Skeletal muscle satellite cell (primary cell): ENCODE results near the gene DEFB110.

DNA sequence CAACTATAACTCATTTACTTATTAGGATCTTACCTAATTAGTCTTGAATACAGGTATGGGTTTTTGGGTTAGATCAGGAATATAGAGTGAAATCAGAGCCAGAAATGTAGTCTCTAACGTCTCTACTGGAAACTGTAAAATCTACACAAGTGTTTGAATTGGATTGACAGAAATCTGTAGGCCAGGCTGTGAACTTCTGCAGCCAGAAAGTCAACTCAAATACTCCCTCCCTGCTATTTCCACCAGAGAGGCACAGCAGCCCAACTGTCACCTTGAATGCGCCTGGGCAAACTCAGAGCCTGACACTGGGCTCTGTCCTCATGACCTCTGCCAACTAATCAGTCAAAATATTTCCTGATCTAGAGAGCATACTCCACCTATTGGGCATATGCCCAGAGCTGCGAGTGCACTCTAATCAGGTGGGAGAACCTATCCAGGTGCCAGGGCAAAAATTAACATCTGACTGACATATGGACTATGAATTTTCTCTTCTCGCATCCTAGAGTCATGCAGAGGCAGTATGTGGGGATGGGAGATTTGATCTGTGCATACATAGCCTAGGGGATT is 406.4 kb upstream of the RUNX2 start:
- CAGE, long polyA plus RNA: no peak

- CAGE, long polyA plus RNA: no peak
Measured at GRCh38 chr6:45378338-45378719, 595 bp upstream of the SUPT3H start.

- CAGE, long polyA plus RNA: no peak
Measured at GRCh38 chr6:45423693-45423976, 45.9 kb upstream of the SUPT3H start.

- CAGE, long polyA plus RNA: no peak
Measured at GRCh38 chr6:45437200-45437644, 59.5 kb upstream of the SUPT3H start.

- CAGE, long polyA plus RNA: no peak
Measured at GRCh38 chr6:45441833-45442075, 64.0 kb upstream of the SUPT3H start.

- CAGE, long polyA plus RNA: no peak
Measured at GRCh38 chr6:45677168-45677926, 299.6 kb upstream of the SUPT3H start.

- CAGE, long polyA plus RNA: no peak
Measured at GRCh38 chr6:45988577-45989095, 27.0 kb downstream of the CLIC5 start.

DNA sequence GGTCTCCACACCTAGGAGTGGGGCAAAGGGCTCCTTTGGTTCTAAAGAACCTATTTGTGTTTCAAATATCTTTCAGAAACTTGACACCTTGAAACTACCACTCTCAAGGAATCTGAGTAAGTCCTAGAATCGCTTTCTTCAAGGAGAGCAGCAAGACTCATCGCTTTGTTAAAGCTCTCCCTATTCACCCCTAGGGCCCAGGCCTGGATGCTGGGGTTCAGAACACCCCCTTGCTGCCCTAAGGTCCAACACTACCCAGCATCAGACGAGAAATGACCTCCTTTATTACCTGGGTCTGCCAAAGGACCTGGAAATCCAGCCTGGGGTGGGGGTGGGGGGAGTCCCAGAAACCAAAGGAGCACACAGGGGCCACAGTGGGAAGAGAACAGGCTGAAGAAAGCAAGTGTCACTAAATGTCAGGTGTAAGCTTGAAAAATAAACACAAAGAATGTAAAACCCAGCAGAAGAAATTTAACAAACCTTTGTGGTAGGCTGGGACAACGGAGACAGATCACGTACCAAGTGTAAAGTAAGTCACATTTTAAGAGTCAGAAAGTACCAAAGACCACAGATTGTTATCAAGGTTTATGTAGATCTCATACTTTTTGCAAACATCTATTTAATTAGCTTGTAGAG is 1.8 kb downstream of the CLIC5 start:
- CAGE, long polyA plus RNA: no peak

DNA sequence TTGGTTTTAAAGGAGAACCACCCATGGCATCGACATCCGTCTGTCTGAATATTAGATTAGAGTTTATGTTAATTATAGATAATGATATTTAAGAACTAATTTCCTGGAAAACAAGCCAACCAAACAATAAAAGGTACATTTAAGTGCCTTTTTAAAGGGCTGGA is 640 bp downstream of the ENPP4 start:
- CAGE, long polyA plus RNA: no peak

DNA sequence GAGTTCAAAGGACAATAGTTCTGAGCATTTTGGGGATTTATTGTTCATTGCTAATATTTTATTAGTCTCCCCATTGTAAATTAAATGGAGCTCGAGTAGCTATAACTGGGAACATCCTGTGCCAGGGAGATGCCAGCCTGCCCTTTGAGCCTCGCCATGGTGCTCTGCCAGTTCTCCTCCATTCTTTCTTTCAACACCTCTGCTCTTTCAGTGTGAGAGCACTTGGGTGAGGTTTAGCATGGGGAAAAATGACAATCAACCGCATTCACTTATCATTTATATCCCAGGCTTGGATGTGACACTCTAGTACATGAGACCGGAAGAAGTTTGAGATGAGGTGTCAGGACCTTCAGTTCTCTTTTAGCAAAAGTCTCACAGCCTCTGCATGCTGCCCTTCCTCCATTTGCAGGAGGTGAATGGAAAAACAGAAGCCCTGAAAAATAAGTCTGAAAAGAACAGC is 14.9 kb upstream of the RCAN2 start:
- CAGE, long polyA plus RNA: no peak

DNA sequence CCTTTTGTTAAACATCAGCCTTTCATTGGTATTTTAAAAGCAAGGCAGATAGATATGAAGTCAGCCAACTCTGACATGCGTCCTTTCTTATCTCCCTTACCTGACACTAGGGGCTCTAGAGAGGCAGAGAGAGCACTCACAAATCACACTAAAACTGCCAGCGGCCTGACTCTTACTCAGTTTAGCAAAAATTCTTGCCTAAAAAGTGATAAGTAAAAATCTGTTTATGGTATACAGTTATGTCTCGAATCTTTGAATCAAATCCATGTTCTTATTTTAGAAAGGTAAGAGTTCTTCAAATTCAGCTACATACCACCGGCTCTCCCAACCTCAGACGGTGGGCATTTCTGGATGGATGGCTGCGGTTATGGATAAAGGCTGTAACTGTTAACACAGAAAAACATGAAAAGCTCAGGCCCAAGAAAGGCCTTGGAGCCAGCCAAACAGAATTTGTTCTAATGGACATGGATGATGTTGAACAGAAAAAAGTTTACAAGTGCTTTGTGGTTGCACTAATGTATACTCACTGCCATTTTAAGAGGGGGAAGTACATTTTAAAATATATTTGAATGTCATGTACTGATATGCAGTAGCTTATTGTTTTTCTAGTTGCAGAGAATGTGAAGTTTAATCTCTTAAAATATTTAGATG is 10.2 kb upstream of the TDRD6 start:
- CAGE, long polyA plus RNA: no peak

GRCh38 chr6:47117116-47117832 is 75.1 kb upstream of the ADGRF1 start:
- CAGE, long polyA plus RNA: no peak

GRCh38 chr6:47310174-47310515 is 440 bp upstream of the TNFRSF21 start:
- CAGE, long polyA plus RNA: no peak

- CAGE, long polyA plus RNA: no peak
Measured at GRCh38 chr6:47700173-47700518, 1.8 kb downstream of the ADGRF4 start.

DNA sequence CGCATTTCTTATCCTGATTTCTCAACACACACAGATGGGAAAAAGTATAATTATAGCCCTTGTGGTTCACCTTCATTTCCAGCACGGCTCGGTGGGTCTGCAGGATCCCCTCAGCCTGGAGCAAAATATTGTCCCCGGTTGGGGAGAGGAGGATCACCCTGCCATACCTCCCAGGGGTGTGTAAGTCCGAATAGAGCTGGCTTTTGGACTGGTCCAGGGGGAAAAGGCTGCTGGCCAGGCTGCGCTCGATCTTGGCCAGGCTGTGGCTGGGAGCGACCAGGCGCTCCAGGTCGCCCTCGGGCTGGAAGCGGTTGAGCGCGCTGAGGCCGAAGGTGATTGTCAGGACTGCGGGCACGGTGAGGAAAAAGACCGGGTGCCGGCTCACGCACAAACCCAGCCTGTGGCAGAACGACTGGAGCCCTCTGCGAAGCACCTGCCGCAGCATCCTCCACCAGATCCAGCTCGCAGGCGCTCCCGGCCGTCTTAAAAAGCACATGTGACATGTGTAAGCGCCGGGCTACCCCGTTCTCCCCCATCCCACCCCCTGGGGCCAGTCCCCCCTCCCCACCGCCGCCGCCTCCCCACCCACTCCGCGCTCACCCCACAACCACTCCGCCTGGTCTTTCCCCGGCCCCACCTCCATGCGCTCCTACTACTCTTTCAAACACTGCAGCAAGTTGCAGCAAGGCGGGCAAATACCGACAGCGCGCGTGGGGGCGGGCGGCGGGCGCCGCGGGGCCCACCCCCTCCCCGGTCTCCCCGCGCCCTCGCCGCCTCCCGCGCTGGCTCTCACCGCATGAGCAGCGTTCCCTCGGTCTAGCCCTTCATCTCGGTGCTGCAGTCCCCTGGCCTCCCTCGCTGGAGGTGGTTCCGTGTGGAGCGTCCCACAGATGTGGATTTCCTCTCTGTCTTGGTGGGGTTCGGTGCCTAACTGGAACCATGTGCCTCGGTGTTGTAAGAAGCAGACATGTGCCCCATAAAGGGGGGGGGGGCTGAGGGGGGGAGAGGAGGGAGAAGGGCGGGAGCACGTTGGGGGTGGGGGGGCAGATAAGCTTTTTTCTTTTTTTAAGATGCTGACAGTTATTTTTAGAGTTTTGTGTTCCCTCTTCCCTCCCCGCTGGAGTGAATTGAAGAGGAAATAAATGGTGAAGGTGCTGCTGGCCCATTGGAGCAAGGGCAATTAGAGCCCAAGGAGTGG is 42.4 kb downstream of the PTCHD4 start:
- CAGE, long polyA plus RNA: no peak

- CAGE, long polyA plus RNA: no peak
Measured at GRCh38 chr6:49728622-49729184, 15.4 kb upstream of the CRISP2 start.

DNA sequence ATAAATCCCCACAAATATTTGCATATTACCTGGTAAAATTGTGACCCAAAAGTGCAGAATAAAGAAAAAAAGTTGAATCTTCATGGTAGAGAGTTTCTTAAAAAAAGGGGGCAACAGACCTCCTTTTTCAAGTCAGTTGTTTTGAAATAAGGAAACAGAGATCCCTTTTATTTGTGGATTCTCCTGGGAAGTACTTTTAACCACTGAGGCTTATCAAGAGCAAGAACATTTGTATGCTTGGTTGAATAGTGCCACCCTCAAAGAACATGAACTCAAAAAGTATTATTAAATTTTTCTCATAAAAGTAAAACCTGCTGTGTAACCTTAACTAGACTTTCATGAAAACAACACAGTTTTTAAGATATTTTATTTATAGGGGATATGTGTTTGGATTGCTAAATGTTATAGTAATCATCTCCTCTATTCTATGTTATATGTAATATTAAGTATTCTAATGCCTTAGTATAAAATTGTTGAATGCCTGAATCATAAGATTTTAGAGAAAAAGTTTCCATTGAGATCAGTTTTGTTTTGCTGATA is at the start of gene DEFB110:
Gene DEFB110, minus strand, starts transcription at position 143 of the 540 bp plus-strand sequence.
- CAGE, long polyA plus RNA: no peak

GRCh38 chr6:50091758-50092045 is 42.0 kb upstream of the DEFB112 start:
- CAGE, long polyA plus RNA: no peak

DNA sequence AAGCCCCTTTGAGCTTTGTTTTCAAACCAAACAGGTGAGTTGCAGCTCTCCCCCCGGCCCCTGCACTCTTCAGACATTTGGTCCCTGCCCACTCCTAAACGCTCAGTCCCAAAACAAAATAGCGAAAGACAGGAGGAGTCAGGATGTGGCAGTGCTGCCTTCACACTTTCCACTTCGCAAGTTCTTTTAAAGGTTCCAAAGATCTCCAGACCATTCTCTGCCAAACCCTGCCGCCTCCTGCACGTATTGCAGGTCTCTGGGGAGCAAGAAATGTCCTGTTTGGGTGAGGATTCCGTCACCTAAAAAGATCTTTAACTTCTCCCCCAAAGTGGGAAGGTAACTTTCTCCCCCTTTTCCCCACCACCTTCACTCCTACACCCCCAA is 27.7 kb downstream of the TFAP2B start:
- CAGE, long polyA plus RNA: no peak

DNA sequence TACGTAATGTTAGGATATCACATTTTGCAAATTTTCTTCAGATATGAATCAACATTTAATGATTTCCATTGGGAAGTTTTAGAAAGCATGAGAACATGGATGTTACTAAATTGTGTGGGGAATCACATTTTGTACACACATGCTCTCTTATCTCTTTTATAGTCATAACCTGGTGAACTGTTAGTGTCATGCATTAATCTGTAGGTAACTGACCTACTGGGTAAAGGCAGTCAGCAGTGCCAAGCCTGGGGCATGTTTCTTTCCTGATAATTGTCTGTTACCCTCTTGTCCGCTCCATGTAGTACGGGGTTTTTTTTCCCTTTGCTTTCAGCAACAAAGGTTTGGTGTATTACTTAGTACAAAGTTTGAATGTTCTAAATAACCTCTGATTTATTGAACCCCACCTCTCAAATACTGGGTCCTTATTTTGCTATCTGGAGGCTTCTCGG is 498.9 kb downstream of the TFAP2B start:
- CAGE, long polyA plus RNA: no peak